Metastatic Breast Carcinoma in the Brain (tissue), 10 donors: ENCODE measurements around the gene AKAIN1.

GRCh38 chr18:3218704-3219147 is 1.0 kb downstream of the MYOM1 start:
- PRO-cap, 10 experiments, result no peak in any of the 10 experiments

- PRO-cap, 10 experiments, result no peak in any of the 10 experiments
Measured at GRCh38 chr18:3479867-3480393, 30.0 kb downstream of the TGIF1 start.

GRCh38 chr18:3620660-3621359 is 170.8 kb downstream of the TGIF1 start:
- PRO-cap, 10 experiments, result peak in 1 of 10 experiments; most common plus-strand start chr18:3621104 (in 1)

GRCh38 chr18:3770979-3772295 is 321.5 kb downstream of the TGIF1 start:
- PRO-cap, 10 experiments, result peak in 4 of 10 experiments; most common plus-strand start chr18:3771223 (in 1); most common minus-strand start chr18:3771444 (in 1)

DNA sequence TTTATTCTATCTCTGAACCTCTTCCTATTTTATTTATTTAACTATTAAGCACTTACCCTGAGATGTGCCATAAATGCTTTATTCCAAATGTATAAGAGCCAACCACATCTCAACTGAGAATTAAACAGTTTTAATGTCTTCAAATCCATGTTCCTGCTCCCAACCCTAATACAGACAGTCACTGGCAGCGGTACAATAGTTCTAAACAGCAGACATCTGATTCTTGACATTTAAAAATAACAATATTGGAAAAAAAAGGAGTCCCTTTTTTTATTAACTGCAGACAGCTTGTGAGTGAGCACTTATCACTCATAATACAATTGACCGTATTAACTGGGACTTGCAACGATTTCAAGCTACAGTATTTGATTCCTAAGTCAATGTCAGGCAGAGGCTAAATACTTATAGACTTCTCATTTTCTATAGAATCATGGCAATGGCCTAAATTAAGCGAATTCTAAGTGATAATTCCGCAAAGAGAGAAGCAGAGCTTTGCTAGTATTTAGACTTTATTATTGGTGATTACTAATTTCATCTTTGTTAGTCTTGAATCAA is 424.7 kb downstream of the TGIF1 start:
- PRO-cap, 10 experiments, result no peak in any of the 10 experiments

DNA sequence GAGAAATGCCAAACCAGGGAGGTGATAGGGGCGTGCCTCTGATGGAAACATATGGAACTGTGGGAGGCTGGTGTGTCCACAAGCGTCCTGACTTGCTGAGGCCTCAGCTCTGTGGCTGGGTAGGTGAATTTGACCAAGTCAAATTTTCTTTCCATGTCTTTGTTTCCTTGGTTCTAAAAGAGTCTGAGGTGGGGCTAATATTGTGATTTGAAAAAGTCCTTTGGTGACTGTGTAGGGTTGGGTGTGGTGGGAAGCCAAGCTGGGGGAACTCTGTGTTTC is 462.6 kb downstream of the TGIF1 start:
- PRO-cap, 10 experiments, result no peak in any of the 10 experiments

DNA sequence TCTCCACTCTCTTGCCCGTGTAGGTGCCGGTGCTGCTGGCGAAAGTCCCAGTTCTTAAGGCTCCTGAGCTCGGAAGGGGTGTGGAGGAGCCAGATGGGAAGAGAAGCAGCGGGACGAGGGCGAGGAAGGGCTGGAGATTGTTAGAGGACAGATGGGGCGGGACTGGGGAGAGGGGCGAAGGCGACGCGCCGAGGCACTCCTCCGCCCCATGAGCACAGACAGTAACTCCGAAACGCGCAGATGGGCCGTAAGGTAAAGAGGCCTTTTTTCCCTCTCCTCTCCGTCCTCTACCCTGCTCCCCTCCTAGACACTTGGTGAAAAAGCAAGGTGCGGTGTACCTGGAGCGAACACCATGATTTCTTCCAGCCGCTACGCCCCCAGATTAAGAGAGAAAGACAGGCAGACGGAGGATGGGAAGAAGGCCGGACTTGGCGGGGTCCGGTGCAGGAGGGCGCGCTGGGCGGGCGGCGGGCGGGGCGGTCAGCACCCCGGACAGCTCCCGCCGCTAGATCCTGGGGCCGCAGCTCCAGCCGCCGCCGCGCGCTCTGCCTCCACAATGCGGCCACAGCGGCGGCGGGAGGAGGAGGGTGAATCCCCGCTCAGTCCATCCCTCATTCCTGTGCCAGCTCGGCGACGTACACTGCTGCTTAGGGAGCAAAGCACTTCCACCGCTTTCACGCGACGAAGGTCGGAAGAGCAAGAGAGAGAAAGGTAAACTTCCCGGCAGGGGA is at the start of gene AKAIN1:
AKAIN1 (minus strand) TSS at position 558 of the 731 bp plus-strand sequence.
- PRO-cap, 10 experiments, result no peak in any of the 10 experiments

- PRO-cap, 10 experiments, result no peak in any of the 10 experiments
Measured at GRCh38 chr18:5243870-5244942, 47.1 kb upstream of the AKAIN1 start.

DNA sequence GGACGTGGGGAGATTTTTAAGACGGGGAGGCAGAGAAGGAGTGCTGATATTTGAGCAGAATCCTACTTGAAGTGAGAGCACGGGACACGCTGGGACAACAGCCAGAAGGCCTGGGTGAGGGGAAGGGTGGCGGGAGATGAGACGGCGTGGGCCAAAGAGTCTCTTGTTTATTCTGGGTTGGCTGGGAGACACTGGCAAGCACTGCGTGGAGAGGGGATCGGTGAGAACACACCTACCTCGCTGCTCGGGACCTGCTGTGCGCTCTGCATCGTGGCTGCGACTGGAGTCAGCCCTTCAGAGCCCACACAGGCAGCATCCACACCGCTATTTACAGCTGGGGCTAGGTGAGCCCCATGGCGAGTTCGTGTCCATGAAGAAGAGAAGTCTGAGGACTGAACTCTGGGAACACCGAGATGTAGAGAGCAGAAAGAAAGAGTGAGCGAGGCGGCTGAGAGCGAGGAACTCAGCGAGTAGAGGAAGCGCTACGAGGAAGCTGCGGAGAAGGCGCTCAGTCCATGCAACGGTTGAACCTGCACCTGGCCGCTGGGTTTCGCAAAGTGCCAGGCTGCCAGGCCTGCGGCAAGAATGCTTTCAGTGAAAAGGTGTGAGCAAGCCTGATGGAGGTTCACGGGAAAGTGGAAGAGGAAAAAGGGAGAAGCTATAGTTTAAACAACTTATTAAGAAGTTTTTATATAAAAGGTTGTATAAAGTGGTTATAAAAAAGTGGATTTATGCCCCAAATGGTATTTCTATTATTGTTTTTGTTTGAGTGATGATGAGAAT is 250.8 kb upstream of the TMEM200C start:
- PRO-cap, 10 experiments, result no peak in any of the 10 experiments

- PRO-cap, 10 experiments, result peak in 2 of 10 experiments; most common minus-strand start chr18:6249250 (in 2)
Measured at GRCh38 chr18:6248988-6249416, 165.7 kb downstream of the L3MBTL4 start.

DNA sequence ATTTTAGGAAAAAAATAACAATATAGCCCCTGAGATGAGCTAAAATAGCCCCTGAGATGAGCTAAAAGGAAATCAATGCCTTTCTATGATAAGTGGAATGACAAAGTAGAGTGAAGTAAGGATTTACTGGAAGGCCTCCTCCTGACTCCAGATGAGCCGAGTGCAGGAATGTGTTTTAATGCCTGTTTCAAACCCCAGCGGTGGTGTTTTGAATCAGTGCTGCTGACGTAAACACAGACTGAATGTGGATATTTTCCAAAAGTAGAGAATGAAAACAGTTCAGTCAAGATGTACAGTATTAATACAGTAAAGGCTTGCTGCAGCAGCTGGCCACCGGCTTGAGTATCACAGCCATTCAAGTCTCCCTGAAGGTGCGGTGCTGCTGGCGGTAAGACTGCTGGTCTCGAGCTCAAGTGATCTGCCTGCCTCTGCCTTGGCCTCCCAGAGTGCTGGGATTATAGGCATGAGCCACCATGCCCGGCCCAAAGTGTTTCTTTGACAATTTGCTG is 46.7 kb downstream of the ARHGAP28 start:
- PRO-cap, 10 experiments, result no peak in any of the 10 experiments

DNA sequence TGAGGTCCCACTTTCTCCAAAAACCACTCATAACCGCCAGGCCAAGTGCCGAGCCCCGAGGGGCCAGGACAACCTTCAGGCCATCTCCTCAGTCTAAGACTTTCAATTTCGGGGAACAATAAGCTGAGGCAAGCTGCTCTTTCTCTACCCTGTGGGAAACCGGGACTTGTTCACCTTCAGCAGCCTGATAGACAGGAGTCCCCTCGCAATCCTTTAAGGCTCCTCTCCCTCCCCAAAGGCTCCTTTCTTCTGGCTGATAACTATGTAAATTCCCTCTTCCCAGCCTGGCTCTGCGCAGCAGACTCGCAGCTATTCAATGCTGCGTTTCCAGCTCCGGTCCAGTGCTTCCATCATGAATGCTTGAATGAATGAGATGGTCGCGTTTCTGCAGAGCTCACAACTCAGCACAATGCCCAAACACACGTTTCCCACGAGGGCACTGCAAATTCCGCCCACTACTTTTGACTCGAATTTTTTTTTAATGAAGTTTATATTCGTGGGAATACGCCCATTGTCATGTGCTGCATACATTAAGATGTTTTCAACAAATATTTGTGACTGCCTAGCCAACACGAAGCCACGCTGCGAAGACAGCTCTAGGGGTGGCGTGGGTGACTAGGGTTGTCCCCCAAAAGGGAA is 1.3 kb downstream of the LAMA1 start:
- PRO-cap, 10 experiments, result no peak in any of the 10 experiments

DNA sequence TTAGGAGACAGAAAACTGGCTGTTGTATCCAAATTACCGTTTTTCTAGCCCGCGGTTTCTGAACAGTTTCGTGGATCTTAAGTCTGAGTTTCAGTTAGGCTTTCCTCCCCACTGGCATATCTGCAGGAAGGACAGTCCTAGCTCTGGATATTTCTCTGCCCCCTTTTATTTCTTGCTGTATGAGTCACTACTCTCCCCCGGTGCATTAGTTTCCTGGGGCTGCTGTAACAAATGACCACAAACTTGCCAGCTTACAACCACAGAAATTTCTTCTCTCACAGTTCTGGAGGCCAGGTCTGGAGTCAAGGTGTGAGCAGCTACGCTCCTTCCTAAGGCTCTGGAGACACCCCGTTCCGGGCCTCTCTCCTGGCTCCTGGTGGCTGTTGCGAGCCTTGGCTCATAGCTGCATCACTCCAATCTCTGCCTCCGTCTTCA is 34.0 kb downstream of the PTPRM start:
- PRO-cap, 10 experiments, result no peak in any of the 10 experiments

DNA sequence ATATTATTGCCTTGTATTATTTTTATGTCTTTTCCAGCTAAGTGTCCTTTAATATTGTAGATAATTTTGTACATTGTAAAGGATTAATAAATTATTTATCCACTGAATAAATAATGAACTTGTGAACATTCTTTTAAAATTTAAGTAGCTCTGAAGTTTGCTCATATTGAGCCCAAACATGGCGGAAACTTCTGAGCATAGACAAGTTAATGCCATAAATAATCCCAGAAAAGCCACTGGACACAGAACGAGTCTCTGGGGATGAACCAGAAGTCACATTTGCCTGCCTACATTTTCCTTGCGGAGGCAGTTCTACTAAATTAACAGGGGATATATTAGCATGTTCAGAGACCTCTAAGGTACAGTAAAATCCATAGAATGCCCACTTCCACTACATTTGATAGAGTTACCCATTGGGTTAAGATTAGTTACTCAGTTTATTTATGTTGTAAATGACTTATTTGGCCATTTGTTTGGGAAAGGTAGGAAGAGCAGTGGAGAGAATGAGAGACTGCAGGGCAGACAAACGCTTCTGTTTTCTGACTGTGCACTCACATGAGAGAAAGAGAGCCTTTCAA is 68.5 kb downstream of the PTPRM start:
- PRO-cap, 10 experiments, result no peak in any of the 10 experiments

DNA sequence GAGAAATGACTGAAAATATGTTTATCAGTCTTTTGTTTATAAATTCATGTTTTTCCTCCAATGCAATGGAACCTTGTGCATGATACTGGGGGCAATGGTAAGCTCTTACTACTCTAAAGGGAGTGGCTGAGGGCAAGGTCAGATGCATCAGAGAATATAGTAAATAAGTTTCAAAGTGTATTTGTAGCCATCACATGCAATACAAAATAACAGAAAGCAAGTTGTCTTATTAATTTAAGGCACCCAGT is 233.1 kb downstream of the PTPRM start:
- PRO-cap, 10 experiments, result no peak in any of the 10 experiments

DNA sequence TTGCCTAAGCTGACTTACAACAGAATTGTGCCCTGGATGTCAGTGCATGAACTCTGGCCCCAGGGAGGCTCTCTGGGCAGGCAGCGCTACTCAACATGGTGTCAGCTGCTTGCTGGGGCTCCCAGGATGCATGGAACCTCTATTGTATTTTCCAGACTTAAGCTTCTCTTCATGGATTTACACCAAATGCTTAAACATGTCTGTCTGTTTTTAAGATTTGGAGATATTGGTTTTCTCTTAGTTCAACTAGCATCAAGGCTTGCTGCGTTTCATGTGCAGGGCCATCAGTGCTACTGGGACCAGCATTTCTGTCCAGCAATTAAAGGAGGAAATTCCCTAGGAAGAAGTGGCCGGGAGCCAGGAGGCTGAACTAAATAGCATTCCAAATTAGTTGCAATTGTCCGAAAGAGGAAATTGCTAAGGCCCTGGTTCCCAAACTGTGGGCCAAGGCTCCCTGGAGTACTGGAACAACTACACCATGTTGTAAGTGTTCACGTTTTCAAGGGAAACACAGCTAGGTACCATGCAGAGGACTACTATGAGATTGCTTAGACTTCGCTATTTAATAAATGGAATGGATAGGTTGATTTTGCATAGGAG is 257.8 kb downstream of the PTPRM start:
- PRO-cap, 10 experiments, result no peak in any of the 10 experiments

GRCh38 chr18:8211904-8212244 is 397.4 kb upstream of the RAB12 start:
- PRO-cap, 10 experiments, result no peak in any of the 10 experiments

DNA sequence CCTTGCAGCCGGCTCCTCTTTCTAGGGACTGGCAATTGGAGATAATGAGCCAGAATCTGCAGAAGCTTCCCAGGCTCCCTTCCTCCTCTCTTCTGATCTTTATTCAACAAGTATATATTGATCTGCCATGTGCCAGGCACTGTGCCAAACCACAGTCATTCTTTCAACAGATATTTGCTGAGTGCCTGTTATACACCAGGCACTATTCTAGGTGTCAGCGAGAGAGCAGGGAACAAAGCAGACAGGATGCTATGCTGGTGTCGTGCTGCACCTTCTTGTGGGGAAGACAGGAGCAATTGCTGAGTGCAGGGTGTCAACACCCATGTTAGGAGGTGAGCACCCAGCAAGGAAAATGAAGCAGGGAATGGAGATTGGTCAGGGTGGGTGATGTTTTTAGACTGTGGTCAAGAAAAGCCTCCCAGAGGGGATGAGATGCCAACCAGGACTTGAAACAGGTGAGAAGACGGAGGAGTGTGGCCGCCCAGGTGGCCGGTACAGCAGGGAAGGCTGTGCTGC is 307.7 kb upstream of the RAB12 start:
- PRO-cap, 10 experiments, result no peak in any of the 10 experiments

- PRO-cap, 10 experiments, result peak in 2 of 10 experiments; most common plus-strand start chr18:8625921 (in 1); most common minus-strand start chr18:8625757 (in 1)
Measured at GRCh38 chr18:8625553-8626082, 16.4 kb downstream of the RAB12 start.

GRCh38 chr18:8640042-8640302 is 30.7 kb downstream of the RAB12 start:
- PRO-cap, 10 experiments, result peak in 1 of 10 experiments; most common plus-strand start chr18:8640241 (in 1)